ENCODE measurements around a stretch of chr1.

- RRBS, 2 experiments = no CpG with 5 or more reads among the region's 6 CpGs
Observed at GRCh38 chr1:167899137-167899911, 14.6 kb downstream of the ADCY10 start.

DNA sequence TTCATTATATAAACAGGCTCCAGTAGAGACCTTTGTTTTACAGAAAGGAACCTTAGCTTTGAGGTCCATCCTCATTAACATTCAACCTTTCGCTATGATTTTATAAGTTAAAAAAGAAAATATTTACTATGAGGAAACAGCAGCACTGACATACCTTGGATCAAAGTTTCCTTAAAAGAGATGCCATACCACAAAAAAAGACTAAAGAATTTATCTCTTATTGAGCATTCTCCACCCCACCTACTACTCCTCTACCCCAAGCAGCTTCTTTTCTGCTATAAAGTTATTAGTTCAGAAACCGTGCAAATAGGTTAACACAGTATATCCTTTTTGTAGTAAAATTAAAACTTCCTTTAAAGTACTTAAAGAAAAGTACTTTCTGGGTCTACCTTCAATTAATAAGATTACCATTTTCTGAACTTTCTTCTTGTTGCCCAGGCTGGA, 1.1 kb upstream of the ADCY10 start:
- RRBS, 2 experiments = no CpG with 5 or more reads among the region's 2 CpGs

GRCh38 chr1:167915502-167916578, 1.9 kb upstream of the ADCY10 start:
- RRBS, 2 experiments = no CpG with 5 or more reads among the region's 22 CpGs

DNA sequence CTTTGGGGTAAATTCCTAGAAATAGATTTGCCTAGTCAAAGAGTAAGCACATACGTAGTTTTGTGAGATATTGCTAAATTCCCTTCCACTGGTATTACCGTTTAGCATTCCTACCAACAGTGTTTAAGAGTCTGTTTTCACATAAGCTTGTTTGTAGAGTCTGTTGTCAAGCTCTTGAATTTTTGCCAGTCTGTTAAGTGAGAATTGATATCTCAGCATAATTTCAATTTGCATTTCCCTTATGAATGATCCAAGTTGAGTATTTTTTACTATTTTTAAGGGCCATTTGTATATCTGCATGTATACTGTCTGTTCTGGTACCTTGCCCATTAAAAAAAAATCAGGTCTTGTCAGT, 37.0 kb upstream of the MPC2 start:
- RRBS, 2 experiments = no CpG with 5 or more reads among the region's 2 CpGs

- RRBS, 2 experiments = no CpG with 5 or more reads among the region's 4 CpGs
Observed at GRCh38 chr1:167974680-167975014, 37.8 kb upstream of the MPC2 start.

GRCh38 chr1:168000987-168001677, 64.3 kb upstream of the MPC2 start:
- RRBS, 2 experiments = no CpG with 5 or more reads among the region's 1 CpG

GRCh38 chr1:168137251-168138039, 715 bp upstream of the GPR161 start:
- RRBS, 2 experiments = 0 to 5% methylated on average over 3 of the region's 23 CpGs

GRCh38 chr1:168179777-168180275, 1.1 kb downstream of the TIPRL start:
- RRBS, 2 experiments = no CpG with 5 or more reads among the region's 6 CpGs

DNA sequence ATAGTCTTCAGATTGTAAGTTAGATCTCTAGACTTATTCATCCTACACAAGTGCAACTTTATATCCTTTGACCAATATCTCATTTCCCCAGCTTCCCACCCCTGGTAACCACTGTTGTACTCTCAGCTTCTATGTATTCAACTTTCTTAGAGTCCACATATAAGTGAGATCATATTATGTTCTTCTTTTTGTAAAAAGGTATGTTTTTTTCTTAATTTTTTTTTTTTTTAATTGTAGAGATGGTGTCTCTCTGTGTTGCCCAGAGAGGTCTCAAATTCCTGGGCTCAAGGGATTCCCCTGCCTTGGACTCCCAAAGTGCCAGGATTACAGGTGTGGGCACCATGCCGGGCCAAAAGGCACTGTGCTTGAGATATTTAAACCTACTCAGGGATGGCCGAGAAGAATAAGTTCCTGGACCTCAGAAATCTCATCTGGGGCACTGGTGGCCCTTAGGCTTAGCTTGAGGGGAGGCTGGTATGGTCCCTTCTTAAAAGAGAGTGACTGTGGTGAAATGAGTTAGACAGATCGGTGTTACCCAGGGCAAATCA, 27.3 kb downstream of the TBX19 start:
- RRBS, 2 experiments = no CpG with 5 or more reads among the region's 3 CpGs

DNA sequence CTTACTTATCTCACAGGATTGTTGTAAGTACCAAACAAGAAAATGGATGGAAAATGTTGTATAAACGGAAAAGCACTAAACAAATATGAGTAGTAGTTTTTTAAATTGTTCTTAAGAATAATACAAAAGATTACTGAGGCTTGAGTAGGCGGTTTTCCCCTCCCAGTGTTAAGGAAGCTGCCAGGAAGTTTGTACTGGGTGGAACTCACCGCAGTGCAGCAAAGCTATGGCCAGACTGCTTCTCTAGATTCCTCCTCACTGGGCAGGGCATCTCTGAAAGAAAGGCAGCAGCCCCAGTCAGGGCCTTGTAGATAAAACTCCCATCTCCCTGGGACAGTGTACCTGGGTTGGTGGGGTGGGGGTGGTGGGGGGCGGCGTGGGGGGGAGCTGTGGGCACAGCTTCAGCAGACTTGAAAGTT, 58.8 kb downstream of the XCL2 start:
- RRBS, 2 experiments = no CpG with 5 or more reads among the region's 5 CpGs

GRCh38 chr1:168531497-168532050, 12.2 kb downstream of the XCL2 start:
- RRBS, 2 experiments = no CpG with 5 or more reads among the region's 2 CpGs

DNA sequence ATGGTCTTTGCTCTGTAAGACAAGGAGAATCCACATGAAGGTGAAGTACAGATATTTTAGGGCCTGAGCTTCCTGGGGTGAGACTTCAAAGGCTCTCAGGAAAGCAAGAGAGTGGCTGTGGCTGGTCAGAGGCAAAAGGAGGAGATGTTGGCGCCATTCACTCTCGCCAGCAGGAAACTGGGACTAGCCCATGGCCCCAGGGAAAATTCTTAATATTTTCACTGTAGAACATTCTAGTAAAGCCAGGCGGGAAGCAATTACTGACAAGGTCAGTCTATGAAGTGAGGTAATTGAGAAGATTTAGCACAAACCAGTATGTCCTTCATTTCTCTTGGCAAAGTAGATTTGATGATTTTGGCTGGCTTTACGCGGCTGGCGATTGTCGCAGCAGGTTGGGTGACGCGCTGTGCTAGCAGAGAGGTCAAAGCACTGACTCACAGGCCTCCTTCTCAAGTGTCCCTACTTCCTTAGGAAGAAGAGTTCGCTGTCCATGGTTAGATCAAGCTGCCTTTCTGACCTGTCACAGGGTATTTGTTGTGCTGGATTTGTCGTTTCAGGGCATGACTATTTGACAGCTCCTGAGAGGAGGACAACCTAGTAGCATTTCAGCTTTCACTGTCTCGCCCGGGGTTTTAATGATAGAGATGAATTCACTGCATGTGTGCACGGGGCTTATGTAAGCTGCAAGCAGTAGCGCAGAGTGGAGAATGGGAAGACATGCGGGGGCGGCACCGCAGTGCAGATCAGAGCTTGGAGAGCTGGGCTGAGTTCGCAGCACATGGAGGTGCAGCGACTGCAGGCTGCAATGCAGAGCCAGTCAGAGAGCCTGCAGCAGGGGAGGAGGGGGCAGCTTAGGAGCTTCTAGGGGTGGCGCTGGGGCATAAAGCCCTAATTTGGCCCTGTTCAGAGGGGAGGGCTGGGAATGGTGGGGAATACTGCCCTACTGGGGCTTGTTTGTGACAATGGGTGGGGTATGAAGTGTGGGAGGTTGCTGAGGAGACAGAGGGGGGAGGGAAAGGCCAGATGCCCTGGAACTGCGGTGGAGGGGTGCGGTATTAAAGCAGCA, 32.8 kb downstream of the XCL1 start:
- RRBS, 2 experiments = no CpG with 5 or more reads among the region's 23 CpGs

- RRBS, 2 experiments = no CpG with 5 or more reads among the region's 9 CpGs
Observed at GRCh38 chr1:168726034-168726848, 2.8 kb downstream of the DPT start.

- RRBS, 2 experiments = no CpG with 5 or more reads among the region's 2 CpGs
Observed at GRCh38 chr1:169017922-169018454, 88.5 kb upstream of the ATP1B1 start.

- RRBS, 2 experiments = no CpG with 5 or more reads among the region's 4 CpGs
Observed at GRCh38 chr1:169046338-169046708, 60.2 kb upstream of the ATP1B1 start.

- RRBS, 2 experiments = no CpG with 5 or more reads among the region's 3 CpGs
Observed at GRCh38 chr1:169052715-169053244, 53.7 kb upstream of the ATP1B1 start.

- RRBS, 2 experiments = no CpG with 5 or more reads among the region's 11 CpGs
Observed at GRCh38 chr1:169059747-169060732, 46.5 kb upstream of the ATP1B1 start.

DNA sequence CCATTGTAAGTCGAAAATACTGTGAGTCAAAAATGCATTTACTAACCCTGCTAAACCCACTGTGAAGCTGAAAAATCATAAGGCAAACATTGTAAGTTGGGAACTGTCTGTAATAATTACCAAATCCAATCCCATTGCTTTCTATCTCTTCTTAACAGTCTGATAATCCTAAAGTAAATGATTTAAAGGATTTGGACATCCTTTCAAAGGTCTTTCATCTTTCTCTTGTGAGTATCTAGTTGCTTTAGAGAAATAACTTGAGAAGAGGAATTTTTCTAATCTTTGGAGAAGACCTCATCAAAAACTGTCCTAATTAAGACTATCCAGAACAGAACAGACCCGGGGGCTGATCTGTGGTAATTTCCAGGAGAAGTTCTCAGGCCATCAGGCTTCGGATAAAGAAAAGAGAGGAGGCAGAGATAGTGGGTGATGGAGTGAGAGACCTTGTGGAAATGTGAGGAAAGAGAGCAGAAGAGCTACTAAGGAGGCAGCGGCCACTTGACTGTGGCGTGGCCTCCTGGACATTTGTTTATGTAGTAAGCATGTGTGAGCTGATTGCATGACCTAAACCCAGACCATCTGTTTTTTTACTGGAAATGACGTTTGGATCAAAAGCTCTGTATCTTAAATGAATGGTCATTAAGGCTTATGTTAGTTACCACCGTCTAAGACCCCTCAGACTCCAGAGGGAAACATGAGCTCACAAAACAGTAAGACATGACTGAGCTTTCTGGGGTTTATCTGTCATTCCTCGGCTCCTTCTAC, 13.4 kb downstream of the ATP1B1 start:
- RRBS, 2 experiments = no CpG with 5 or more reads among the region's 8 CpGs

All from Panc1 (cell line).